ENCODE data around the genes TBC1D14 and SORCS2.

DNA sequence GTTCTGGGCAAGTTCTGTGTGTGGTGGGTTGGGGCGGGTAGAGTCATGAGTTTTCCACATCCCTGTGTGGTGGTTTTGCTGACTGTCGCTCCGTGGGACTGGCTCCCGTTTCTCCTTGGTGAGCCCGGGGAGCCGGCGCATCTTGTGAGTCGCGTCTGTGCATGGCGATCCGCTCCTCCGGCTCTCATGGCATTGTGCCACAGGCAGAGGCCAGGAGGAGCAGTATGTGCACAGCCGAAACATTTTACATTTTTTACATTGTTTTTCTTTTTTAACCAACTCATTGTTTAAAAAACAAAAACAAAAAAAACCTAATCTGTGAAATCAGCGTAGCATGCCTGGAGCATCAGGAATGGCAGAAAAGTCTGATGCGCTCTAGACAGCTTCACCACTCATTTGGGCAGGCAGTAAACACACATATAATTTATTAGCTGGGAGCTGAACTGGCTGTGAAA is 27.6 kb upstream of the TBC1D14 start:
- PRO-cap: no peak

DNA sequence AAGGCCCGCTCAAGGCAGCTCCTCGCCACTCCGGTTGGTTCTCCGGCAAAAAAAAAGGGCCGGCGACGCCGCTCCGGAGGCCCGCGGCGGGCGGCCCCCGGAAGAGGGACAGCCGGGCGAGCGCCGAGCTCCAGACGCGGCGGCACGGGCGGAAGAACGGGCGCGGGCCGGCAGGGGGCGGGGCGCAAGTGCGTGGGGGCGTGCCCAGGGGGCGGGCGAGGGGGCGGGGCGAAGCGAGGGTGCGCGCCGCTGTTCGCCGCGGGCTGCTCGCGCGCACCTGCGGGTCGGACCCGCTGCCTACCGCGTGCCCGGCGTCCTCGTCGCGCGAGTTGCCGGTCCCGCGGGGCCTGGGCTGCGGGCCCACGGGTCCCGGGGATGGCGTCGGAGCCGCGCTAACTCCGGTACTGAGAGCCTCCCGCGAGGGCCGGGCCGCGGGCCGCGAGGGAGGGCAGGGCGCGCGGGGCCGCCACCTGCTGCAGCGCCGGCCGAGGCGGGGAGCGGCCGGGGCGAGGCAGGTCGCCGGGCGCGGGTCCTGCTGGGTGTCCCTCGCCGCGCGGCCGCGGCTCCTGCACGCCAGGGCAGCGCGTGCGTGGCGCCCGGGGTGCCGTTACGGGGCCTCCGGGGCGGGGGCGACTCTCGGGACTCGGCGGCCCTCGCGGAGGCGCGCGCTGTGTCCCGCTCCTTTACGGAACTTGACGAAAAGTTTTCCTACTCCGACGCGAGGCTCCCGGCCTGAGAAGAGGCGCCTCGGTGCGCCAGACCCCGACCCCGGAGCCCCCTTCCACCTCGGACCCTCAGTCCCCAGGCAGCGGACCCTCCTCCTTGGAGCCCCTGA is at the start of gene TBC1D14:
TSS of gene TBC1D14 (plus strand) at position 276 of the 835 bp plus-strand sequence.
- PRO-cap: bidirectional peak, plus-strand start at position 218 of the sequence, minus-strand start at position 146 of the sequence

DNA sequence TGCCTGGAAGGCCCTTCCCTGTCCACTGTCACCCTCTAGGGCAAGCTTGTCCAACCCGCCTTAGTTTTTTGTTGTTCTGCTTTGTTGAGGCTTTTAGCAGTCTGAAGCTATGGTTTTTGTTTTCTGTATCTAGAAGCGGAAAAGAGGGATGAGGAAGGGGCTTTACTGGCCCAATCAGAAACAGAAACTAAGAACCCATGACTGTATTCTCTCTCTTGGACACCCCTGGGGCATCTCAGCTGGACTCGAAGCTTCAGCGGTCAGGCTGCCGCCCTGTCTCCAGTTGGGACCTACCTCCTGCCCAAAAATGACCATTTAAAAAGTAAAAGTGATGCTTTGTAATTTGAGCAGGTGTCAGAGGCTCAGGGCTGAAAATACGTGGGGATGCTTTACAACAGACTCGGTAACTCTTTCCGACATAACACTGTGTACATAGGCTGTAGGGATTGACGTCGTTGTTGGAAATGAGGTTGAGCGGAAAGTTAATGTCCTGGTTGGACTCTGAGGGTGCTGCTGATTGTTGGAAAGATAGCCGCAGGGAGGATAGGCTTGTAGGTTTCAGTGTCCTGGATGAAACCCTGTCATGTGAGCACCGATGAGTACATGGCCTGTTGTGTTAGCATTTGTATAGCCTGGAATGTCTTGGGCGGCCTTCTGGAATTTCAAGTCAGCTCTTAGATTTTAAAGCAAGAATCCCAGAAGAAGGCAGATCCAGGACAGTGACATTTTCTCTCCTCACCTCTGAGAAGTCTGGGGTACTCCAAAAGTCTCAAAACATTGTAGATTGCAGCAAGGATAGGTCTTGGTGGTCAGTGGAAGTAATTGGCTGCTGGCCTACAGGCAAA is 63.1 kb downstream of the TBC1D14 start:
- PRO-cap: no peak

- PRO-cap: no peak
Measured at GRCh38 chr4:7005756-7006150, 37.0 kb downstream of the CCDC96 start.

DNA sequence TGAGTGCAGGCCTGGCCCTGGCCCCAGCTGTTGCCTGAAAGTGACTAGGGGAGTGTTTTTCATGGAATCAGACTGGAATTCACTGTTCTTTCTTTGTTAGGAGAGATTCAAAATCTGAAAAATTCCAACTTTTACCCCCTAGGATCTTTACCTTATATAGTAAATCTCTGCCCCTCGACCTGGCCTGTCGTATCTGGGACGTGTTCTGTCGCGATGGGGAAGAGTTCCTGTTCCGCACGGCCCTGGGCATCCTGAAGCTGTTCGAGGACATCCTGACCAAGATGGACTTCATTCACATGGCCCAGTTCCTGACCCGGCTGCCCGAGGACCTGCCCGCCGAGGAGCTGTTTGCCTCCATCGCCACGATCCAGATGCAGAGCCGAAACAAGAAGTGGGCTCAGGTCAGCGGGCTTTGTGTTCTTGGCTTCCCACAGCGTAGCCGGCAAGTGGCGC is 17.9 kb downstream of the CCDC96 start:
- PRO-cap: no peak

DNA sequence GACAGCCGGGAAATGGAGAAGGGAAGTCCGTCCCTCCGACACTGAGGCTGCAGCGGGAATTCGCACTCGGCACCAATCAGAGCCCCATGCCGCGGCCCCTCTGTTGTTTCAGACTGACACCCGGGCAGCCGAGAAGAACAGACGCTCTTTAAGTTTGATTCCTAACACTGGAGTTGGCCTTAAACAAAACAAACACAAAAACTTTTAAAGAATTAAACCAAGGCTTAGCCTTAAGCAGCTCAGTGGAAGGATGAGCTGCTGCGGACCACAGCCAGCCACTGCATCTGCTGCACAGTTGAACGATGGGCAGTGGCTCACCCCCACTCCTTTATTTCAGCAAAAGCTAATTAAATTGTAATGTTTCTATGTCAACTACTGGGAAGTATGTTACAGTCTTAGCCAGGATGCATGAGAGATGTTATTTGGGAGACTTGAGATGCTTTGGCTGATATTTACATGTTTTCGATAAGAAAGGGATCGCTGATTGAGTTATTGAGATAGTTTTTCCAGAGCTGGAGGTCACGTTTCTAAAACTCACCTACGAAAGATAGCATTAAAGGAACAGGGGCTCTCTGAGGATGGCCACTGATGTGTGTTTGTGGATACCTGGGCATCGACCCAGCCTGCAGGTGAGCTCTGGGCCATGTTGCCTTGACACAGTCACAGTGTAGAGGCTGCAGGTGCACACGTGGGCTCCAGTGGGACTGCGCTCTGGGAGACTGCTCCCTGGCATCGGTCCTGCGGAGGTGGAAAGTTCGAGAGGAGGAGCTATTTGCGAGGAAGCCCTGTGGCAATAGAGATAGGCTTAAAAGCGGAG is 12.2 kb downstream of the CCDC96 start:
- PRO-cap: no peak

- PRO-cap: no peak
Measured at GRCh38 chr4:7052373-7053418, 9.5 kb downstream of the TADA2B start.

GRCh38 chr4:7058669-7059337 is 9.1 kb downstream of the GRPEL1 start:
- PRO-cap: no peak

GRCh38 chr4:7192234-7192787 is at the start of gene SORCS2:
TSS of gene SORCS2 (plus strand) at chr4:7192538.
- PRO-cap: no peak

DNA sequence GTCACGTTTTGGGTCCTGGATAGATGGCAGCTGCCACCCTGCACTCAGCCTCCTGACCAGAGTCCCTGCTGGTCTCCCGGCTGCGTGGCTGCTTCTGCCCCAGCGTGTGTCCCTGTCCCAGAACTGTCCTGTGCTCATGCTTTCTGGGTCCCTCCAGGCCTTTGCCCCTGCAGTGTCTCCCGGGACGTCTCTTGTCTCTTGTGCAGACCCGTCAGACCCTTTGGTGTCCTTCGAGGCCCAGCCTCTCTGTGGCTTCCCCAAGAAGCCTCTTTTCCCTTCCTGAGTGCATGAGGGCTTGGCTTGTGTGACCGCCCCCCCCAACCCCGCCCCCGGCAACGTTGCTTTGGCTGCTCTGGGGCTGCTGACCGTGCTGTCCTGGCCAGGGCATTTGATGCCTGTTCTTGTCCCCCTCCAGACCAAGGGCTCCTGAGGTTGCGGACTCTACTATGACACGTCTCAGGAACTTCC is 107.2 kb downstream of the PSAPL1 start:
- PRO-cap: no peak

GRCh38 chr4:7335371-7335690 is 99.4 kb downstream of the PSAPL1 start:
- PRO-cap: no peak

- PRO-cap: no peak
Measured at GRCh38 chr4:7531044-7532192, 96.7 kb upstream of the PSAPL1 start.

- PRO-cap: no peak
Measured at GRCh38 chr4:7649655-7650594, 215.2 kb upstream of the PSAPL1 start.

DNA sequence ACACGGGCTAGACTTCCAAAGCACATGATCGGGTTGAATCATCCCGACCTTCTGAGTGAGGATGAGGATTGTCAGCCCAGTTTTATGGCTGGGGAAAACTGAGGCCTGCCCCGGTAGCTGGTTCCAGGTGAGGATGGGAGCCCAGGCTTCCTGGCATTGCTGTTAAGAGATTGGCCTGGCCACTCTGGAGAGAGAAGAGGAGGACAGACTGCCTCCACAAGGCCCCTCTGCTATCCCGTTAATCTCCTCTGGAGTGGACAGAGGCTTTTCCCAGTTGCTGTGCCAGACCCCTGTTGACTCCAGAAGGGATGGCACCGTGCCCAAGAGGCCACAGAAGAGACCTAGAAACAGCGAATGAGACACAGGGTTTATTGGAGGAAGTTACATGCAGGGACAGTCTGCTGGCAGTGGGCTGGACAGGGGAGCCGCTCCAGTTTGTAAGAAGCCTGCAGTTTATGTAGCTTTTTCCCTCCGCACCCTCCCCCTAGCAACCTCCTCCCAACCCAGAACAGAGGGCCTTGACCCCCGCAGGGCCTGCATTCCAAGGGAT is 216.6 kb upstream of the PSAPL1 start:
- PRO-cap: no peak

- PRO-cap: no peak
Measured at GRCh38 chr4:7812235-7812622, 127.4 kb downstream of the AFAP1 start.

DNA sequence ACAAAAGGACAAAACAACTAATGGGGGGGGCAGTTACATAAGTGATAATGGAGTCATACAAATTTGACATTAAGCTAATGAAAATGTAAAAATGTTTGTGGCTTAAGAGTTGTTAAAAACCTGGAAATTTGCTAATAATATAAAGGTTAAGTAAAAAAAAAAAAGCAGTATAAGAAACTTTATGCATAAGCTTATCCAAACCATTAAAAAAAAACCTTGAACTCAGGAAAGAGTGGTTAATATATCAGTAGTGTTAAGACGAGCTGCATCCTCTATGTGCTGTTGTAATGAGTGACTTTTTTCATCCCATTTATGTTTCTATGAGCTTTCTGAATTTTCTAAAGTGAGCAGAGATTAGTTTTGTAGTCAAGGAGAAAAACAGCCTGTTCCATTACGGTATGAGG is 122.0 kb downstream of the AFAP1 start:
- PRO-cap: no peak

- PRO-cap: no peak
Measured at GRCh38 chr4:7831212-7831744, 108.4 kb downstream of the AFAP1 start.

GRCh38 chr4:7929414-7930086 is 10.1 kb downstream of the AFAP1 start:
- PRO-cap: no peak

- PRO-cap: no peak
Measured at GRCh38 chr4:7964775-7965711, 25.4 kb upstream of the AFAP1 start.

- PRO-cap: no peak
Measured at GRCh38 chr4:7983150-7983837, 43.6 kb upstream of the AFAP1 start.

All from parotid gland (tissue), 1 donor.